Measurements from ENCODE around the gene ATG5.

GRCh38 chr6:106309830-106310416 lies 15.6 kb downstream of the ATG5 start:
- RRBS = no CpG with 5 or more reads among the region's 1 CpG

GRCh38 chr6:106325236-106326152 lies at the start of gene ATG5:
Gene ATG5, minus strand, starts transcription at chr6:106325760.
- RRBS = 2% methylated on average over 25 of the region's 61 CpGs

GRCh38 chr6:106529945-106530590 lies 99.2 kb downstream of the RTN4IP1 start:
- RRBS = no CpG with 5 or more reads among the region's 4 CpGs

GRCh38 chr6:106567936-106568235 lies 61.4 kb downstream of the RTN4IP1 start:
- RRBS = no CpG with 5 or more reads among the region's 7 CpGs

DNA sequence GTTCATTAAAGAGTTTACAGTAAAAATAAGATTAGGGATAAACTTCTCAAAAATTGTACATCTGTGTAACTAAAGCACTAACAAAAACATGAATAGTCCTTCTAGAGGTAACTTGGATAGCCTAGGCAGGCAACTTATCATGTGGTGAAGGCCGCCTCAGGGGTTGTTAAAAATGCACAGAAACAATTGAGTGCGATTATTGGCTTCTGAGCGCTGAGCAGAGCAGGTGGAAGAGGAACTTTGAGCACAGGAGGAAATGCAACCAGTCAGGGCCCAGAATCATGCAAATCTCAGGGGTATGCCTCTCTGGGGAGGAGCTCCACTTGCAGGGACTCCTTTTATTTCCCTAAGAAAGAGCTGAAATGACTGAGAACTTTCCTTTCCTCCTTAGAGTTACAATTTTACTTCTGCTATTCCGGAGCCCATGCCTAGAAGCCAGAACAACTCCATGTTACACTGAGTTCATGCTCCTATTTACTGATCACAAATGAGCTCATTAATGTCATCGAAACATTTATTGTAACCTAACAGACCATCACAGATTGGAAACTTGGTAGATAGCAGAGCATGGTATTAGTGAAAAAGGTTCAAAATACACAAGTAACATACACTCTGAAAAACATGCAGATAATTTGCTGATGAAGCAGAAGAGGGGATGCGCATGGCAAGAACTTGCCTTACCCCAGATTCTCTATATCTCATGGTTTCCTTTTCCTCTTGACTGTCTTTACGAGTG lies 37.4 kb downstream of the QRSL1 start:
- RRBS = no CpG with 5 or more reads among the region's 7 CpGs

GRCh38 chr6:106703057-106703819 lies 73.9 kb downstream of the QRSL1 start:
- RRBS = no CpG with 5 or more reads among the region's 7 CpGs

- RRBS = no CpG with 5 or more reads among the region's 5 CpGs
Observed at GRCh38 chr6:106750579-106751108, 121.3 kb downstream of the QRSL1 start.

GRCh38 chr6:106773197-106774027 lies 144.0 kb downstream of the QRSL1 start:
- RRBS = no CpG with 5 or more reads among the region's 9 CpGs

DNA sequence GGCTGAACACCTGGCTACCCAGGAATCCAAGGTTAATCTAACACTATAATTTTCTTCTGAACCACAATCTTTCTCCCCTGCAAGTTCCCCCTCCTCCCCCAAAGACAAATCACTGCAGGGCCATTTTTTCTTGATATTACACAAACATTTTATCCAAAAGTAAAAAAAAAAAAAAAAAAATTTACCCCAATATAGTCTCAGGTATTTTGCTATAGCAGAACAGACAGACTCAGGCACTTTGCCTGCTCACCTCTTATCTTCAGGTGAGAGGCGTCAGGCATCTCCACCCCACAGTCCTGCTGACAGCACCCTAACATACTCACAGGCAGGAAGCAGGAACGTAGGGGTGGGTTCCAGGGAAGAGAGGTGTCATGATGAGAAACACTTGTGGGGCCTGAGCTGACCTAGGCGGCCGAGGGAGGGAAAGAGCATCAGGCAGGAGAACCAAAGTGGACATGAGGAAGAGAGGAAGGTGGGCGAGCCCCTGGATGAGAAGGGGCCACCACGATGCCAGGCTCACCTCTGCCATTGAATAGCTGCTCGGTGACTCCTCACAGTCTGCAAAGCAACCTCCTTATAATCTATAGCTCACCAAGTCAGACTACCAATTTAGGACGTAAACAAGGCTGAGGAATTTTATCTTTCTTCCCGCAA lies 152.7 kb downstream of the QRSL1 start:
- RRBS = no CpG with 5 or more reads among the region's 9 CpGs

DNA sequence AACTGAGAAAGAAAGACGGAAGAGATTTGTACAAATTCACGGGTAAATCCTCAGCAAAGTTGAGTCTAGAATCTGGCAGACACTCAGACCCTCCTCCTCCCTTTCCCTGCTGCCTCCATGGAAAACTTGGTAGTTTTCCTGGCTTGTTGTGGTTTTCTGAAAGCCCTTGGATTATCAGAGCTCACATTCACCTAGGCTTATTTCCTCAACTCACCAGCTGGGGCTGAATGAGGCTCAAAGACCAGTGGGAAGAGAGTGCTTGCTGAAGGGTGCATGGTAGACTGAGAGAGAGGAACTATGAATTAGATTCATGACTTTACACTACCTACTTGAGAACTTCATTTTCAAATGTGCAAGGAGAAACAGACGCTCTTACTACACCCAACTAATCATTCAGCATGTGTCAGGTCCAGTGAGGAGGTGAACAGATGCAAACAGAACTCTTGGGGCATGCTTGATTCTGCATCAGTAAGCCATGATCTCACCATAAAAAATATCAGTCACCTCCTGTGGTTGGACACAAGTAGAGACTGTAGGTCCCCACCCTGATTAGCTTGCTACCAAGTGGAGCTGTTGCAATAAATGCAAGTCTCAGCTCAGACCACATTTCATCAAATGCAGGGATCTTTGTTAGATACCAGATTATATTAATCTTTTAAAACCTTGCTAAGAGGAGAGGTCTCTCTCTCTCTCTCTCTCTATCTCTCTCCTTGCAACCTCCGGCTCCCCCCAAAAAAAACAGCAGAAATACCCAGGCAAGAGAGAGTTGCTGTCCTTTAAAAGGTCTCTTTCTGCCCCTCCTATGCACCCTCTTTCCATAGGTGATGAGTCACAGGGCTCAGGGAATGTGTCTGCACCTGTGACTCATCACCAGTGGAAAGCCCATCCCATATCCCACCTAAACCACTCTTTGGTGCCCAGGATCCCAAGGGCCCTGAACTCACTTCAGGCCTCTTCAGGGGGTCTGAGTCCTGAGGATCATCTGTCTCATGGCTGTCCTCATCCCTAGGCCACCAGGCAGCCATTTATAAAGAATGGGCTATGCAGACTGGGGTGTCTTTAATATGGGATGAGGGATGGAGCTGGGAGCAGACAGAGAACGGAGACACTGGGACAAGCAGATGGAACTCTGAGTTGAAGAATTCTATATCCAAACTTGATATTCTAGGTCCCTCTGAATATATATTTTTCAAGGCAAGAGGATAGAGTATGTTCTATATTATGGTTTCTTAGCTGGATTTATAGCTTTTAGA lies 154.4 kb downstream of the QRSL1 start:
- RRBS = no CpG with 5 or more reads among the region's 5 CpGs

- RRBS = no CpG with 5 or more reads among the region's 11 CpGs
Observed at GRCh38 chr6:106787608-106788291, 158.4 kb downstream of the QRSL1 start.

GRCh38 chr6:106858479-106859272 lies 115.9 kb downstream of the CD24 start:
- RRBS = no CpG with 5 or more reads among the region's 5 CpGs

DNA sequence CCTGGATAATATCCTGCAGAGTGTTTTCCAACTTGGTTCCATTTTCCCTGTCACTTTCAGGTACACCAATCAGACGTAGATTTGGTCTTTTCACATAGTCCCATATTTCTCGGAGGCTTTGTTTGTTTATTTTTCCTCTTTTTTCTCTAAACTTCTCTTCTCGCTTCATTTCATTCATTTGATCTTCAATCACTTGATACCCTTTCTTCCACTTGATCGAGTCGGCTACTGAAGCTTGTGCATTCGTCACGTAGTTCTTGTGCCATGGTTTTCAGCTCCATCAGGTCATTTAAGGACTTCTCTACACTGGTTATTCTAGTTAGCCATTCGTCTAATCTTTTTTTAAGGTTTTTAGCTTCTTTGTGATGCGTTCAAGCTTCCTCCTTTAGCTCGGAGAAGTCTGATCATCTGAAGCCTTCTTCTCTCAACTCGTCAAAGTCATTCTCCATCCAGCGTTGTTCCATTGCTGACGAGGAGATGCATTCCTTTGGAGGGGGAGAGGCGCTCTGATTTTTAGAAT lies 53.8 kb upstream of the BEND3 start:
- RRBS = no CpG with 5 or more reads among the region's 14 CpGs

DNA sequence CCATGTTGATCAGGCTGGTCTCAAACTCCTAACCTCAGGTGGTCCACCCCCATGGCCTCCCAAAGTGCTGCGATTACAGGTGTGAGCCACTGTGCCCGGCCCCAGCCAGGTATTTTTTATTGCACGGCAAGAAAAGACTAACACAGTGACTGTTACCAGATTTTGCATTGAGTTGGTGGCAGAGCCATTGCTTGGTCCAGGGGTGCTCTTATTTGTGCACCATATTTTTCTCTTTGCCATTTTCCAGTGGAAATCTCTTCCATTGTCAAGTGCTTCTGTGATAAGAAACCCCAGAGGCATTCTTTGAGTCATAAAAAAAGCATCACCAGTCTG lies 74.2 kb upstream of the BEND3 start:
- RRBS = no CpG with 5 or more reads among the region's 3 CpGs

DNA sequence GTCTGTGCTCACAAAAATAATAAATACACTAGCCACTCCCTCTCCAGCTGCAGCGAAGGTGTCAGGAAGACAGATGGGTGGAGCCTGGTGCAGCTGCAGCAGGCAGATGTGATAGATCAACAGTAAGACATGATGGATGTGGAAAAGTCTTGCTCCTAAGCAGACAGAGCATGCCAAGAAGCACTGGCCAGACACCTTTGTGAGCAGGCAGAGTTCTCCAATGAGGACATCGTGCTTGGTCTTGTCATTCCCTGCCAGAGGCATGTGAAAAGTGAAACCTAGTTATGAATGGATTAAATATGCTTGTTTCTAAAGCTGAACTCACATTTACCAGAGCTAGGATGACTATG lies 111.4 kb downstream of the SCML4 start:
- RRBS = no CpG with 5 or more reads among the region's 2 CpGs

DNA sequence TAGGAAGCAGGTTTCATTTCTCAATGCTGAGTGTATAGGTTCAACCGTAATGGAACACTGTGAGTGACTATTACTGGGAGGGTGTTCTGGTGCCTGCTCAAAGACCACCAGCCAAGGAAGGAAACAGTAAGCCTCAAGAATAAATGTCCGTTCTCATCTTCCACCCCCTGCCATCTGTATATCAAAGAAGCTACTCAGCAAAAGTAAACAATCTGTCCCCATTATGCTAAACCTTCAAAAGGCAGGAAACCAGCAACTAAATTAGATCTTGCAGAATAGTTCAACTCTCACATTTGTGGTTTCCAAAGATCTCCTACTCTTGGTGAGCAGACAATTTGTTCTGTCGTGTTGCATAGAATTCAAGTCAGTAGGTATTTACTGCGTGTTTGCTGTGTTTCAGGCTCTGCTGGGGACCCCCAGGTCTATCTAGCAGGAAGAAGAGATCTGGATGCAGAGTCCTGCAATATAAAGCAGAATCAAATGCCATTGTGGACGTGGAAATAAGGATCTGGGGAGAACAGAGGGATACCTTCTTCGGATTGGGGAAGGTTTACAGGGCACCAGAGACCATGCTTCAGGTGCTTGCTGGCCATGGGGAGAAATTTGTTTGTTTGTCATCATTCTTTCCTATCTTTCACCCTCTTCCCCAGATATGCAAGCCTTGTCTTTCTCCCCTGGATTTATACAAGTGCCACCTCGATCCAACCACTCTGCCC lies 87.2 kb downstream of the SCML4 start:
- RRBS = no CpG with 5 or more reads among the region's 7 CpGs

- RRBS = no CpG with 5 or more reads among the region's 7 CpGs
Observed at GRCh38 chr6:107889520-107890419, 65.7 kb upstream of the SCML4 start.

DNA sequence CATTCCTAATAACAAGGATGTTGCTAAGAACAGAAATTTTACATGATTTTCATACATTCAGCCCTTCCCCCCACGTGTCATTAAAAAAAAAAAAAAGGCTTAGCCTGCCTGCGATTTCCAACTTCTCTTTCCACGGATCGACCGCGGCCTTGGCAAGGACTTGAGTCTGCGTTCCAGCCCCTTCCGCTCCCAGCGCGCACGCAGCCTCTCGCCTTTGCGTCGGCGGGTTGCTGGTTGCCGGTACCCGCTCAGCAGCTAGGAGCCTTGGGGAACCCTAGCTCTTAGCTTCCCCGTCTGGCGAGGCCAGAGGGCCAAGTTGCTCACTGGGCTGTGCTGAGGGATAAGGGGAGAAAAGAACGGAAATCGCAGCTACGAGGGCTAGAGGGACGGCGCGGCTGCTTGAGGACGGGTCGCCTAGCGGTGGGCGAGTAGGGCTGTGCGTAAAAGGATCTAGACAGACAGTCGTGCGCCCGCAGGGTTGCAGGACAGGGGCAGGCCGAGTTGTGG lies 40.3 kb upstream of the OSTM1 start:
- RRBS = no CpG with 5 or more reads among the region's 34 CpGs

GRCh38 chr6:108211511-108212229 lies 45.8 kb downstream of the NR2E1 start:
- RRBS = no CpG with 5 or more reads among the region's 5 CpGs